ENCODE measurements around the gene UBE3B.

- RRBS: no CpG with 5 or more reads among the region's 9 CpGs
Observed at GRCh38 chr12:108689218-108690488, 41.7 kb downstream of the CORO1C start.

- RRBS: no CpG with 5 or more reads among the region's 4 CpGs
Observed at GRCh38 chr12:108690697-108691328, 40.5 kb downstream of the CORO1C start.

DNA sequence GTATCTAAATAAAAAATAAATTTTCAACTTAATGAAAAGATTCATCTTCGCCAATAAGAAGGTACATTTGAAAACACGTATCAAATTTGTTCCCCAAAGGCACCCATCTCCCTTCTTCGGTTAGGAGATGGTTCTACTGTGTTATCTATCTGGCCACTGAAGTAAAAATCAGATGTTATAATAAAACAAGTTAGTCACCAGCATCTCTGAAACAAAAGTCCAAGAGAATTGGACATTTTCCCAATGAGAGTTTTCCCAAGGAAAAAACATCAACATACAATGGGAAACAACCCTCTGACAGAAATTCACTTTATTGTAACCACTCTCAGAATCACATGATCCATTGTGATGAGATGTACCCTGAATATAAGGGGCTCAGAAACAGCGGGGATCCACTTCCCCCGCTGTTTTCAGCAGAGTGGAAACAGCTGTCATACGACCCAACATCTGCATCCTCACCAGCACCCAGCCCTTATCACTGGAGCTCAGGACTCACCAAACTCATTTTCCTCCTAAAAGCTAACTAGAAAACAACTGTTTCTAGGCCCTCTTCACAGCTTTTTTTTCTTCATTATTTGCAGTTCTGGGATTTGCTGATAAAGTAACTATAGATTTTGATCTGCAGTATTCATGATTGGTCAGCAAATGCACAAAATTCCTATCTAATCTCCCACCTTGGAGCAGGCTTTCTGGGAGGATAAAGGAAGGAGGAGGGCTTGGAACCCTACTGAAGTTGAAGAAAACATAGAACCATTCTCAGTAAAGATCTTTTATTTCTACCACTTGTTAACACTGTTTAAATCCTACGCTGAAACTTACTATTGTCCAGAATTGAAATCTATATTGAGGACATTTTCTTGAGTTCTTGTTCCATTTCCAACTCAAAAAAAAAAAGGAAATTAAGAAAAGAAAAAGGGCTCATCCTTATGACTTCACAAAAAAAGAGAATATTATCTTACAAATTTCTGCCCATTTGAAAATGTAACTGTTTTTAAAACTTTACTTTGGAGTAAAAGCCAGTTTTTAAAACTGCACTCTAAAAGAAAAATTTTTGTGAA, 31.2 kb downstream of the CORO1C start:
- RRBS: no CpG with 5 or more reads among the region's 7 CpGs

DNA sequence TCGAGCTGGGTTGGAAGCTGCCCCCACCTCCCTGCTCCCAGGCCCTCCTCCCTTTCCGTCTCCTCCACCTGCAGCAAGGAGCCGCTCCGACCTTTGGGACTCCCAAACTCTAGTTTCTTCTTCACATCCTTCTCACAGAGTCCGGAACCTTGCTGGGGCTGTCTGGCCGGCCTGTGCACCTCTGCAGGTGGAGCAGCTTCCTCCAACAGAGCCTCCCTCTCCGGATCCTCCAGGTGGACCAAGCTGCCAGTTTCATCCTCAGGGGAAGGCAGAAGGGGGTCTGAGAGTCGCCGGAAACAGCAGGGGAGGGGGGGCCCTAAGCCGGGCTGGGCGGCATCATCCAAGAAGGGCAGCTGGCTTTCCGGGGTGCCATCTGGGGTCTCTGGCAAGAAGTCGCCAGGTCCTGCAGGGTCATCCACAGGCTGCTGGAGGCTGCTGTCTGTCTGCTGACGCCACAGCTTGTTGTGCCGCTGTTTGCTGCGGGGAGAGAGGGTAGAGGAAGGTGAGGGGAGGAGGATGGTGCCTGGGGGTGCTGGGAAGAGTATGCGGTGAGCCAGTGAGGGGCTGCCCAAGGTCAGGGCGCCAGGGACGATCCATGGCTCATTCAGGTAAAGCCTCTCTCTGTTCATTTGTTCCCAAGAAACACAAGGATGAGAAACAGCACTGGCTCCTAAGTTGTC, 61.2 kb upstream of the CORO1C start:
- RRBS: 64% methylated on average over 6 of the region's 19 CpGs

DNA sequence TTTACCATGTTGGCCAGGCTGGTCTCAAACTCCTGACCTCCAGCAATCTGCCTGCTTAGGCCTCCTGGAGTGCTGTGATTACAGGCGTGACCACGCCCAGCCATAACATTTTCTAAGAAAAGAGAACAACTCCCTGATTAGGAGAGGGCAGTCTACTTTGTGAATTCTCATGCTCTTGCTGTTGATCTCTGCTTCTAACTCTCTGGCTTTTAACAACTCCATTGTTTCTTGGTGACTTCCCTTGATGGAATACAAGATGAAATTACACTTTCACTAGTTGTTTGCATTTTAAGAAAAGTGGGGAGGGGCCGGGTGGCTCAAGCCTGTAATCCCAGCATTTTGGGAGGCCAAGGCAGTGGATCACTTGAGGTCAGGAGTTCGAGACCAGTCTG, 33.5 kb downstream of the SSH1 start:
- RRBS: no CpG with 5 or more reads among the region's 4 CpGs

- RRBS: no CpG with 5 or more reads among the region's 12 CpGs
Observed at GRCh38 chr12:108854458-108855165, 2.8 kb downstream of the SSH1 start.

GRCh38 chr12:109069210-109069442, 16.8 kb downstream of the USP30 start:
- RRBS: no CpG with 5 or more reads among the region's 3 CpGs

DNA sequence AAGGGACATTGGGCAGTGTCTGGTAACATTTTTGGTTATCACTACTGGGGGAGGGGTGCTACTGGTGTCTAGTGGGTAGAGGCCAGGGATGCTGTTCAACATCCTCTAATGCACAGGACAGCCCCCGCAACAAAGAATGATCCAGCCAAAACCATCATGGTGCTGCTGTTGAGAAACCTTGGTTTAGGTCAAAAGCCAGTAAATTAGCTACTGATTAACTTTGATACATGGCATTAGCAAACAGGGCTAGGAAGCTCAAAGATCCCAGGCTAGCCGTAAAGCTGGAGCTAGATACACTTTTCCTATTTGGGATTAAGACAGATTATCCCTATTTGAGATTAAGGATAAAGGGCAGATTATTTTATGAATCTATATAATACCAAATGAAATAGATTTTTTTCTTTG, 8.8 kb downstream of the ALKBH2 start:
- RRBS: no CpG with 5 or more reads among the region's 2 CpGs

- RRBS: 1% methylated on average over 19 of the region's 67 CpGs
Observed at GRCh38 chr12:109097848-109098682, 668 bp downstream of the UNG start.

GRCh38 chr12:109288560-109289078, 20.5 kb downstream of the FOXN4 start:
- RRBS: no CpG with 5 or more reads among the region's 3 CpGs

- RRBS: 2% methylated on average over 9 of the region's 16 CpGs
Observed at GRCh38 chr12:109309011-109309165, 196 bp downstream of the FOXN4 start.

GRCh38 chr12:109477545-109478313, at the start of gene UBE3B:
Gene UBE3B, plus strand, starts transcription at chr12:109477634.
- RRBS: 1% methylated on average over 11 of the region's 39 CpGs

GRCh38 chr12:109510129-109510657, 32.8 kb downstream of the UBE3B start:
- RRBS: 81% methylated on average over 6 of the region's 16 CpGs

DNA sequence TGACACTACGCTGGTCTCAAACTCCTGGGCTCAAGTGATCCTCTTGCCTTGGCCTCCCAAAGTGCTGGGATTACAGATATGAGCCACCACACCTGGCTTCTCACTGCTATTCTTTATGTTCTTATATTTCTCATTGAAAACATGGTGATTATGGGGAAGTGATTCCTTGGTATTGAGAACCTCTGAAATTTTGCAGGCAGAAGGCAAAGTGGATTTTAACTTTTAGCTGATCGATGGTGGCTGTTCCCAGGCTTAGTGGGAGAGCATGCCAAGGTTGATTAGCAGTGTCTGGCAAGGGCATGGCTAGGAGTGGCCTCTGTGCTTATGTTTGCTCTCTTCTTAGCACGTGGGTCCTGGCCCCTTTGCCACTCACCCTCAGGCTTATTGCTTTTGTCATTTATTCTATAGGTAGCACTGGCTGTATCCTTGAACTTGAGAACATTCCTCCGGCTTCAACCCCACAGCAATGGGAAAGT, 2.0 kb downstream of the MVK start:
- RRBS: no CpG with 5 or more reads among the region's 4 CpGs

GRCh38 chr12:109581779-109582238, 8.2 kb downstream of the MVK start:
- RRBS: no CpG with 5 or more reads among the region's 9 CpGs

- RRBS: no CpG with 5 or more reads among the region's 12 CpGs
Observed at GRCh38 chr12:110018913-110019547, 19.8 kb downstream of the ANKRD13A start.

DNA sequence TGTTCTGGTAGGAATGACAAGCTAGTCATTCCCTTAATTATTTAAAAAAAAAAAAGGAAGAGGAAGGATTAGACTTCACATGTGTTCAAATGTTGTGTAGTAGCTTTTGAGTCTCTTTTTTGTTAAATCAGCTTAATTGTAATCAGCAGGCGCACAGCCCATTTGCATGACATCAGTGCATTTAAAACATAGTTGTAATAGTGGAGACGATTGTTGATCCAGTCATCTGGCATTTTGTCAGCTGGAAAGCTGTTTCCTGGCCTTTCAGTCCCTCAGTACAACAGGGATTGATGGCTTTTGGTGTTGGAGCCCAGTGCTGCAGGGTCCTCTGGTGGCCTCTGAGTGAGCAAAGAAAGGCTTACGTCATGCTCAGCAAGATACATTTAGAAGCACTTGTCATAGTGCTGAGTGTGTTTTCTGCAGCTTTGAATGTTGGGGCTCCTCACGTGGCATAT, 23.9 kb downstream of the C12orf76 start:
- RRBS: no CpG with 5 or more reads among the region's 4 CpGs

GRCh38 chr12:110035968-110036167, 12.5 kb downstream of the C12orf76 start:
- RRBS: no CpG with 5 or more reads among the region's 2 CpGs

- RRBS: no CpG with 5 or more reads among the region's 21 CpGs
Observed at GRCh38 chr12:110072957-110074100, 25.0 kb upstream of the C12orf76 start.

DNA sequence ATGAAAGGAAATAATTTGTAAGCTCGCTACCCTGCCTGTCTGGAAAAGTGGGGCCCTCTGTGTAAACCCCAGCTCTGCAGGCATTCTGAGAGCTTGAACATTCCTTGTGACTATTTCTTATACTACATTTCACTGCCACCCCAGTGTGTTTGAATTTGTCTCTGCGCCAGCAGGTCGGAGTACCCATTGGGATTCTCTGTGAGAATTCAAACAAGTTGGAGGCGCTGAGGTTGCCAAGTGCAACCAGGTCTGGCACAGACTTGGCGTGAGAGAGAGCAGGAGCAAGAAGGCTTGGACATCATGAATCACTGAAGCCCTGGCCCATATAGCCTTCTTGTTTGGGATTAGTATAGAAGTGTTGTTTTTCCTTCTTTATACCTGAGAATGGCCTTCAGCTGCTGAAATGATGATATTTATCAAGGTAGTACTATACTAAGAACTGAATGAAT, 33.0 kb upstream of the ATP2A2 start:
- RRBS: no CpG with 5 or more reads among the region's 5 CpGs

Measured in cardiac fibroblast (primary cell).